AG08470 (cell line): ENCODE results near the gene TPD52L1.

GRCh38 chr6:124963597-124963894 is 1.3 kb downstream of the RNF217 start:
- RRBS, result no CpG with 5 or more reads among the region's 1 CpG

- RRBS, result no CpG with 5 or more reads among the region's 3 CpGs
These were observed 36.8 kb downstream of the RNF217 start for GRCh38 chr6:124999006-124999488.

- RRBS, result no CpG with 5 or more reads among the region's 45 CpGs
These were observed at the start of gene TPD52L1 for GRCh38 chr6:125153540-125154125. Gene TPD52L1, plus strand, starts transcription at chr6:125153773.

DNA sequence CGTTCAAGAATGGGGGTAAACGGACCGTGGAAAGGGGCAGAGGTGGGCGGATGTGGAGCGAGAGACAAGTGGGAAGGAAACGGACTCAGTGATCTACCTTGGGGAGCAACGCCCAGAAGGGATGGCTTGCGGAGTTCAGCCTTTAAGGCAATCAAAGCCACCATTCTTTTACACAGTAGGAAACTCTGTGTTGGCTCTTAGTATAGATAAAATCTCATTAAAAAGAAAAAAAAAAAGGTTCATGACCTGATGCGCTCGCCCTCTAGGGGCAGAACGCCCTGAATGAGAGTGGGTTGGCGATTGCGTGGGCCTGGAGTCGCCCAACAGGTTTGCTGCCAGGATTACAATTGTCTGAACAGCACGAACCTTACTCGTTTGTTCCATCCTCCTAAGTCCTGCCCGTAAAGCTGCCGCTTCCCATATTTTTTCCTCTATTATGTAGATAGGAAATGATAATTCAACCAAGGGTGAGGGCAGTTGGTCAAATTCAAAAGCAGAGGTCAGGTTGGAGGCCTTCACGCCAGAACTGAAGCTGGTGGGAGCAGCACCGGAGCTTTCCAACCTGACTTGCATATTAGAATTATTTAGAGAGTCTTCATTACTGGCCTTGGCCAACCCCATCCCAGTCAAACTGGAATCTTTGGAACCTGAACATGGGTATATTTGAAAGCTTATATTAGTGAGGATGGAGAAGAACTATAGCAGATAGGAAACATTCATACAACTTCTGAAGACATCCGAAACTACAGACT is 1.3 kb downstream of the TPD52L1 start:
- RRBS, result no CpG with 5 or more reads among the region's 21 CpGs

GRCh38 chr6:125814918-125815604 is 24.3 kb downstream of the NCOA7 start:
- RRBS, result no CpG with 5 or more reads among the region's 4 CpGs

GRCh38 chr6:125915066-125915581 is 41.4 kb upstream of the HINT3 start:
- RRBS, result no CpG with 5 or more reads among the region's 6 CpGs

- RRBS, result no CpG with 5 or more reads among the region's 11 CpGs
These were observed 13.6 kb upstream of the HINT3 start for GRCh38 chr6:125942778-125943542.

DNA sequence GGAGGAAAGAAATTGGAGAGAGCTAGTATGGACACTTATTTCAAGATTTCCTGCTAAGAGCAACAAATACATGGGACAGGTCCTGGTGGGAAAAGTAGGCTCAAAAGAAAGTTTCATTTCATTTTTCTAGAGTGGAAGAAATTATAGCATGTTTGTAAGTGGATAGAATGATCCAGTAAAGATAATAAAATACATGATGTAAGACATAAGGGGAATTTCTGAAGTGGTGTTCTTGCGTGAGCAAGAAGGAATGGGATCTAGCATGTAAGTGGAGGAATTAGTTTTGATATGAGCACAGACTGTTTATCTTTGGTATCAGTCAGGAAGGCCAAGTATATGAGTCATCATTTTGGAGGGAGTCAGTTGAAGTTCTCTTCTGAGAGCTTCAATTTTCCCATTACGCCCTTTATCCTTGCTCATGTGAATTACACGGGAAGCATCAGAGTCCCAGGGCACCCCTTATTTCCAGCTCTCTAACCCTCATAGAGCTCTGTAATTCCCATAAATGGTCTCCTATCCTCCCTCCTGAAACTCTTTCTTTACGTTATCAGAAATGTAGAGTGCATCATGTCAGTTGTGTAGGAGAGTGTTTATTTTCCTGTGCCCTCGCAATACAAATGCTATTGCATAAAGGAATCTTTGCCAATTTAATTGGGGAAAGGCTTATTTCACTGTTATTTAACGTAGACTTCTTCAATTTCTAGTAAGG is 10.3 kb upstream of the HINT3 start:
- RRBS, result no CpG with 5 or more reads among the region's 6 CpGs

DNA sequence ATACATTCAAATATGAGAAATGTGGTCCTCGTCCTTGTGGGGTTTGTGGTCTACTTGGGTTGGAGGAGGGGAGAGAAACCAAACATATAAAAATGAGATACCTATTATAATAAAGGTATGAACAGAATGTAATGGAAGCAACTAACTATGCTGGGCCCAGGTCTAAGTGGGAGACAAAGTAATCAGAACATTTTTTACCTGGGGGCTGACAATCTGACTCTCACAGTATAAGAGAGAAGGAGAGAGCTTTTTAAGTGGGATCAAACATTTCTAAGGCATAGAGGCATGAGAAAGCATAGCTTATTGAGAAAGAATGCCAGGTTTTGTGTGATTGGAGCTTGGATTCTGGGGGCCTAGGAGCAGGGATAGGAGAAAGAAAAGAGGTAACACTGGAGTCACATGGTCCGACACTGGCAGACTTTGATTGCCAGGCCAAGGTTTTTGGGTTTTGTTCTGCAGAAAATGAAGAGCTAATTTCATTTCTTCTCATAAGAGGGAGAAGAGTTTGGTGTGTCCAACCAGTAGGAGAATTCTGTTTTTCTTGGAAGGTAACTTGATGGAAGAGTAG is 109.3 kb downstream of the TRMT11 start:
- RRBS, result no CpG with 5 or more reads among the region's 2 CpGs

GRCh38 chr6:127119542-127120204 is 1.2 kb downstream of the RSPO3 start:
- RRBS, result 2% methylated on average over 18 of the region's 54 CpGs

DNA sequence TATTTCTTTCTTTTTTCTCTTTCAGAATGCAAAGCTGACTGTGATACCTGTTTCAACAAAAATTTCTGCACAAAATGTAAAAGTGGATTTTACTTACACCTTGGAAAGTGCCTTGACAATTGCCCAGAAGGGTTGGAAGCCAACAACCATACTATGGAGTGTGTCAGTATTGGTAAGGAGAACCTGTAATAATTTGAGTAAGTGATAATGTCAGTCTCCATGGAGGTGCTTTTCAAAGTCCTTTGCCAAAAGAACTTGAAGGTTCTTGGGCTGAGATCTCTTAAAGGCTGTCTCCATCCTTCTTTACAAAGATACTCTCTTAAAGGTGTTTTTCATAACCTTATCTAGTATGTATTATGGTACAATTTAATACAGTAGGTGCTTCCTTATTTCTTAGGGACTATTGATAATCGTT is 31.9 kb downstream of the RSPO3 start:
- RRBS, result no CpG with 5 or more reads among the region's 1 CpG

GRCh38 chr6:127515343-127516322 is 56.4 kb upstream of the KIAA0408 start:
- RRBS, result 2% methylated on average over 17 of the region's 87 CpGs

- RRBS, result 1% methylated on average over 15 of the region's 26 CpGs
These were observed 57.2 kb upstream of the KIAA0408 start for GRCh38 chr6:127516323-127516815.

DNA sequence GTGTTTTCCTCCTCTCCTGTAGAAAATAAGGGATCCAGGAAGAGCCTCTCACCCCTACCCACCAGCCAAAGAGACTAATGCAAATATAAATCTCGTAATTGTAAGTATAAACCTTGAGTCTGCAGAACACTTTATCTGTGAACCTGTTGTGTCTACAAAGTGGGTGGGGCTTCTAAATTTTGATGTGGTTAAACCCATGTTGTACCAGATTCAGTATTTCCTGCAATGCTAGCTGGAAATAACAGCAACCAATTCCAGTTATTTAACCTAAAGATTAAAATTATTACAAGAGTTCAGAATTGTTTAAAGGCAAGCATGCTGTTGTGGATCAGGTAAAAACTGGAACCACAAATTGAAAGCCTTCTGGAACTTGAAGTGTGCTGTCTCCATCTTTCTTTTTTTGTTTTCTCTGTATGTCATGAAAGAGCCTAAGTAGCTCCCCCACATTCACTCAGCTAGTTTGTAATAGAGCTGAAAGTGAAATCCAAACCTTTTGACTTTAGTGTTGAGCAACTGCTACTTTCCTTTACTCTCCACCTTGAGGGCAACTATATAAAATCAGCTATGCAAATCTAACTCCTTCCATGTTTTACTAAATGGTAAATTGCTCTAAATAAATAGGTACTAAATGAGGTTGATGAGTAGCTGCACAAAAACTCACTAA is 17.8 kb upstream of the THEMIS start:
- RRBS, result no CpG with 5 or more reads among the region's 1 CpG

DNA sequence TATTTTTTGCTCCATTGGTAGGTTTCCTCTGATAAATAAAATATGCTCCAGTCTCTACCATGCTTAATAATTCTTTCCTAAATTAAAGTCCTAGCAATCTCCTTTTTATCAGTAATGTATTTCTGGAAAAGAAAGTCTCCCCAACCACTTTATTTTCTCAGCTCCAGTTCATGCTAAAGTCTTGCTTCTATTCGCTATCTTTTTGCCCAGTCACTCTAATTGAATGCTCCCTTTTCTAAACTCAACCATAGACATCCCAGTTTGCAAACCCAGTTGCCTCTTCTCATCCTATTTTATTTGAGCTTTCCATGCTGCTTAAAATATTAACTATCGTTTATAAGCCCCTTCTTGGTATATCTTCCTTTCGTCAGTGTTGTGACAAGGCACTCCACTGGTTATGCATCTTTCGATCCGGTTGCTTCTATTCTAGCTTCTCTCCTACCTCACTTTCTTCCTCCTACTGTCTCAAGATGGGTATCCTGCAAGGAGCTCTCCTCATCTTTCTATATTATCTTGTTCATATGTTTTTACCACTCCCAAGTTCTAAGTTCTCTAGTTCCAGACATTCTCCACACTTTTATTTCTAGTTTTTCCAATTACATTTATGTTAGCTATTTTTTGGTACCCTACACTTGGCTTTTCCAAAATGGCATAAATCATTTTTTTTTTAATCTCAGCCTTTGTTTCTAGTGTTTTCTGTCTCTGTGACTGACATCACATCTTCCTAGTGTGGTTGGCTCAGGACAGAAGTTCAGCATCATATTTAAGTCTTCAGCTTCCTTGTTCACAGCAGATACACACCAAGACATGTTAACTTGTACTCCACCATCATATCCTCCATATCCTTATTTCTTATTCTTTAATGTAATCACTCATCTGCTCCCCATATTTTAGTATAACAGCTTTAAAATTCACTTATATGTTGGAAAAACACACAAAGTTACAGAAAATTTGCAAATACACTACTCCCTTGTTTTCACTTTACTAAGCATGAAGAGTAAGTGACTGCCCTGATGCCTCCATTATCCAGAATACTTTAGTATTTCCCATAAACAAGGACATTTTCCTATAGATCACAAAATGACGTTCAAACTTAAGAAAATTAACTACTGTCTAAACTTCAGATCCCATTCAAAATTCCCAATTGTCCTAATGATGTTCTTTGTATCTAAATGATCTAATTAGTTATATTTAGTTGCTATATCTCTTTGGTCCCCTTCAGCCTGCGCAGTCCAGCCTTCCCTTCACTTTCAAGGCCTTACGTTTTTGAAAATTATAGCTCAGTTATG is 150.8 kb upstream of the THEMIS start:
- RRBS, result no CpG with 5 or more reads among the region's 8 CpGs

- RRBS, result no CpG with 5 or more reads among the region's 7 CpGs
These were observed 167.2 kb upstream of the THEMIS start for GRCh38 chr6:128067923-128068604.

- RRBS, result no CpG with 5 or more reads among the region's 5 CpGs
These were observed 174.5 kb upstream of the THEMIS start for GRCh38 chr6:128075182-128075957.

- RRBS, result no CpG with 5 or more reads among the region's 2 CpGs
These were observed 260.6 kb downstream of the PTPRK start for GRCh38 chr6:128259761-128260175.

- RRBS, result no CpG with 5 or more reads among the region's 8 CpGs
These were observed 122.4 kb downstream of the PTPRK start for GRCh38 chr6:128398048-128398394.

GRCh38 chr6:128491672-128492536 is 28.5 kb downstream of the PTPRK start:
- RRBS, result no CpG with 5 or more reads among the region's 8 CpGs